ENCODE measurements around a stretch of chr14.

- RRBS, result no CpG with 5 or more reads among the region's 1 CpG
These were observed 132.8 kb upstream of the STXBP6 start for GRCh38 chr14:25182662-25183199.

DNA sequence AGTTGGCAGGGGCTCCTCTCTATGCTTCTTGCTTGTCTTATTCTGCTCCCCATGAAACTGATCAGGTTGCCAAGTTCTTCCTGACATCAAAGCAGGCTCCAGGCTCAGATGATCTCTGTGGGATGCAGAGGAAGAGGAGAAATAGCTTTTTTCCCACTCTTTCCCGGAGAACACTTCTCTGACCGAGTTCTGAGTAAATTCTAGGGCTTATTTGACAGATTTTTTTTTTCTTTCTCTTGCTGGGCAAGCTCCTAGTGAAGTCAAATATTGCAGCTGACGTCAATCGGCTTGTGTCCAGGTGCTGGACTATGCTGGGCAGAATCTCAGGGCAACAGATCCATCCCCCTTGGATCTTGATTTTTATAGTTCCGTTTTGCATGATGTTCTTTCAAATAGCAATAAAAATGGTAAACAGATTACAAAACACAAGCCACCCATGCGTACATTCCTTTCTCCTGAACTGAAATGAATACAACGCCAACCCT is 182.2 kb downstream of the NOVA1 start:
- RRBS, result no CpG with 5 or more reads among the region's 7 CpGs

DNA sequence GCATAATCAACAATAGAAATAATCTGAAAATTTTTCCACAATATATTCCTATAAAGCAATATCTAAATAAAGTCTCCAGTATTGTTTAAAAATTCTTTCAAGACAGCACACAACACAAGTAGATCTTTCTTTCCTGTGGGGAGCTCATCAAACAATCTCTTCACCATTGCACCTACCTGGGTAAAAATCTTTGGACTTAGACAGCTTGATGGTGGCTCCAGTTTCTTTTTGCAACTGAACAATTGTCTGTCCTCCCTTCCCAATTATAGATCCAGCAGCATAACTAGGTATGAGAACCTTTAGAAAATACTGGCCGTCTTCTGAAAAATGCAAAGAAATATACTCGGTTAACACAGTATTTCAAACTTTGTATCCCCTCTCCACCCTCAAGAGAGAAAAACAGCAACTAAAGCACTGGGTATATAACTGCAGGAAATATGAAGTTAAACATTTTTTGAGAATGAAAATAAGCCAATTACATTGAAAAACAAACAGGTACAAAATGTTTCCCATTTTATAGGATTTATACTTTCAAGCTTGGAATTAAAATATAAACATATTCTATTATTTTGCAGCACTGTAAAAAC is 2.5 kb downstream of the NOVA1 start:
- RRBS, result no CpG with 5 or more reads among the region's 2 CpGs

- RRBS, result 4% methylated on average over 9 of the region's 26 CpGs
These were observed 1.3 kb downstream of the NOVA1 start for GRCh38 chr14:26596388-26597104.

- RRBS, result 29% methylated on average over 5 of the region's 31 CpGs
These were observed 502.2 kb upstream of the FOXG1 start for GRCh38 chr14:28264240-28264881.

- RRBS, result no CpG with 5 or more reads among the region's 2 CpGs
These were observed 3.0 kb downstream of the PRKD1 start for GRCh38 chr14:29924577-29925059.

- RRBS, result no CpG with 5 or more reads among the region's 4 CpGs
These were observed 15.5 kb downstream of the COCH start for GRCh38 chr14:30889511-30890537.

DNA sequence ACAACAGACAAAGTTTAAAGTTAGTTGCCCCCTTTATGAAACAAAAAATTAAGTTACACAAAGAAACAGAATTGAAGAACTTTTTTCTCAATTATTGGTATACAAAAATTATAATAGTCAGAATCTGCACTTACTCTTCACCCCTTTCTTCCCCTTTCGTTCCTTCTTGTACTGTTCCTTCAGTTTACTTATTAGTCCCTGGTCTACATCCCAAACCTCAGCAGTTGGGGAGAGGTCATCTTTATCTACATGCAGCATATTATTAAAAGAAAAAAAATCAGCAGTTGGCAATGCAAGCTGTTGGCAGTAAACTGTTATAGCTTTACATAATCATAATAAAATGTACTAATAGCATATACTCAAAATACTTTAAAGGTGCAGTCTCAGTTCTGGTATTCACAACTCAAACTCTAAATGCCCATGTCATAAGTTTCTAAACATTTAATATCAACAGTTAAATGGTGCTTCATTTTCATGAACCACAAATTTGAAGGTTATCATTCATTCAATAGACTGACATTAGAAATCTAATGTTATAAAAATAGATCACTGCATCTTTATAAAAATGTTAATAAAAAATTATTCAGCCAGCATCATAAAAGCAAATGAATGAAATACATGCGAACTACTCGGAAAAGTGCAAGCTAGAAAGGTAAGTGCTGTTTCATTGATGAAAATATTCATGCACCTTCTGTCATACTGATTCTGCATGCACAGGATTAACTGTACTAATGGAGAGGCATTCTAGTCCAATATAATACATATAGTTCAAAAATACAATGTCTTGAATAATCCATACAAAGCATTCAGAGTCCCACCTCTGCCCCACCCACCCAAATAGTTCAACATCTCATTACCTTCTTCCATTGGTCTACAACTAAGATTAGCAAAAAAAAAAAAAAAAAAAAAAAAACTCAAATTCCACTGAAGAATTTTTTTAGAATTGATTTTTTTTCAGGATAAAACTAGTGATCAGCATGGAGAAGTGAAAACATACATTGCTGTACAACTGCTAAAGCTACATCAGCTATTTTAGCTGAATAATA is 55.0 kb downstream of the COCH start:
- RRBS, result no CpG with 5 or more reads among the region's 3 CpGs

- RRBS, result no CpG with 5 or more reads among the region's 6 CpGs
These were observed 72.6 kb downstream of the COCH start for GRCh38 chr14:30946927-30947340.

DNA sequence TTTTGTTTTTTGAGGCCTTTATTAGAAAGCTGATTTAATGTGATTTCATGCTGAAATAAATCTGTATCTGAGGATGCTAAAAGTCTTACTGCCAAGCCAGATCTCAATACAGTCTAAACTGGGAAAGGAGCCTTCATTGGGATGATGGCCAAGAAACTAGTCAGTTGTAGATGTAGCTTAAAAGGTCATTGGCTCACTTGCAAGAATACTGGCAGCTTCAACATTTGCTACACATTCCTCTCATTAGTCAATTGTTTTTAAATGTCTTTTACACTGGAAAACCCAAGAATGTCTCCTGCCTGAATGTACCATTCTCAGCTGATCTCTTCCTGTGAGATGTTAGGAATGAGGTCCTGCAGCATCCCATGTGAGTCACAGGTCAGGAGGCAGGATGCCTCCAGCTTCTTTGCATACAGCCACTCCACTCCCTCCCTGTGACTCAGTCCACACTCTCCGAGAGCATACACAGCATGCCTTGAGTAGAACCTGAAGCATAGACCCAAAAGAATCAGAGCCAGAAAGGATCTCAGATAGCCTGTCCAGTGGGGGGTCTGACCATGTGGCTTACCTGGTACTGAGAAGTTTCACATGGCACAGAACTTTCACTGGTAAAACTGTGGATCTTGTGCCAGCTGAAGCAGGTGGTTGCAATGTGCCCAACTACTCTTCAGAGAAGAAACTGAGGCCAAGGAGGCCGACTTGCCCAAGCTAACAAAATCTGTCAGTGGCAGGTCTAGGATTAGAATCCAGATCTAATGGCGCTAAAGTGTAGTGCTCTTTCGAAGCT is 56.0 kb upstream of the HECTD1 start:
- RRBS, result no CpG with 5 or more reads among the region's 4 CpGs

GRCh38 chr14:31892901-31893894 is 183.9 kb upstream of the ARHGAP5 start:
- RRBS, result no CpG with 5 or more reads among the region's 8 CpGs

GRCh38 chr14:32075533-32076034 is 1.5 kb upstream of the ARHGAP5 start:
- RRBS, result no CpG with 5 or more reads among the region's 5 CpGs

GRCh38 chr14:32076035-32076731 is 921 bp upstream of the ARHGAP5 start:
- RRBS, result 6% methylated on average over 11 of the region's 42 CpGs

GRCh38 chr14:32093332-32093814 is 16.3 kb downstream of the ARHGAP5 start:
- RRBS, result no CpG with 5 or more reads among the region's 3 CpGs

DNA sequence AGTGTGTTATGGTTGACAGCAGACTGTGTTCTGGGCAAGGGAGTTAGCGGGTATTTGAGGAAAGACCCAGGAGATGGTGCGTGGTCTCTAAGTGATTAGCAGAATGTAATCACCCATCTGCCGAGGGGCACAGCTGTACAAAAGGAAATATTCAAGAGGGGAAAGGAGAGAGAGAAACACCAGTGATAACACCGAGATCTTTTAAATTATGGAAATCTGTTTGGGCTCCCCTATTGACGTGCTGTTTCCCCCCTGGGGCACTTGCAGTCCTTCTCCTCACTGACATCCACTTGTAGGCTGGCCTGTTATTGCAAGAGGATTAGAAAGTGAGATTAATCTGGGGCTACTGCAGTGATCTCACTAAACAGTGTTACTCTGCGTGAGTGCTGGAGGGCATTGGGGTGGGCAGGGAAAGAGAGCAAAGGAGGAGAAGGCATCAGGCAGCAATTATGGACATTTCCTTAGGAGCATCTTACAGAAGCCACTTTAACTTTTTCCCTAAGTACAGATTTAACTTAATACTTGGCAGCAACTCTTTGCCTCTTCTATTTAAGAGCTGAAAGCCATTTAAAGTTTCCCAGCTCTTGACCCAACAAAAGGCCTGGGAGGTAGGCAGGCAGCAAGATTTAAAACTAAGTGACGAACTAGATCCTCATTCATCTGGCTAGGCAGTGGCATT is 97.9 kb downstream of the AKAP6 start:
- RRBS, result no CpG with 5 or more reads among the region's 7 CpGs

GRCh38 chr14:32940103-32940442 is 1.4 kb downstream of the NPAS3 start:
- RRBS, result no CpG with 5 or more reads among the region's 6 CpGs

GRCh38 chr14:33682632-33683241 is 268.1 kb downstream of the EGLN3 start:
- RRBS, result no CpG with 5 or more reads among the region's 4 CpGs

DNA sequence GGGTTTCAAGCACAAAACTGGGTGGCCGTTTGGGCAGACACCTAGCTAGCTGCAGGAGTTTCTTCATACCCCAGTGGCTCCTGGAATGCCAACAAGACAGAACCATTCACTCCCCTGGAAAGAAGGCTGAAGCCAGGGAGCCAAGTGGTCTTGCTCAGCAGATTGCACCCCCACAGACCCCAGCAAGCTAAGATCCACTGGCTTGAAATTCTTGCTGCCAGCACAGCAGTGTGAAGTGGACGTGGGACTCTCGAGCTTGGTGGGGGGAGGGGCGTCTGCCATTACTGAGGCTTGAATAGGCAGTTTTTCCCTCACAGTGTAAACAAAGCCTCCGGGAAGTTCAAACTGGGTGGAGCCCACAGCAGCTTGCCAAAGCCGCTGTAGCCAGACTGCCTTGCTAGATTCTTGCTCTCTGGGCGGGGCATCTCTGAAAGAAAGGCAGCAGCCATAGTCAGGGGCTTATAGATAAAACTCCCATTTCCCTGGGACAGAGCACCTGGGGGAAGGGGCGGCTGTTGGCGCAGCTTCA is 188.9 kb upstream of the EGLN3 start:
- RRBS, result no CpG with 5 or more reads among the region's 9 CpGs

GRCh38 chr14:34460819-34461152 is 1.3 kb downstream of the SPTSSA start:
- RRBS, result no CpG with 5 or more reads among the region's 2 CpGs

Measured in islet of Langerhans (tissue), 1 donor.